Adrenal gland (tissue), 7 donors: ENCODE measurements around a stretch of chr6.

- PRO-cap, 3 experiments, result no peak in any of the 3 experiments
- RAMPAGE, long total RNA, 4 experiments, result no peak in any of the 4 experiments
- RRBS, result no CpG with 5 or more reads among the region's 5 CpGs
Observed at GRCh38 chr6:4381333-4381846, 246.0 kb upstream of the ECI2 start.

DNA sequence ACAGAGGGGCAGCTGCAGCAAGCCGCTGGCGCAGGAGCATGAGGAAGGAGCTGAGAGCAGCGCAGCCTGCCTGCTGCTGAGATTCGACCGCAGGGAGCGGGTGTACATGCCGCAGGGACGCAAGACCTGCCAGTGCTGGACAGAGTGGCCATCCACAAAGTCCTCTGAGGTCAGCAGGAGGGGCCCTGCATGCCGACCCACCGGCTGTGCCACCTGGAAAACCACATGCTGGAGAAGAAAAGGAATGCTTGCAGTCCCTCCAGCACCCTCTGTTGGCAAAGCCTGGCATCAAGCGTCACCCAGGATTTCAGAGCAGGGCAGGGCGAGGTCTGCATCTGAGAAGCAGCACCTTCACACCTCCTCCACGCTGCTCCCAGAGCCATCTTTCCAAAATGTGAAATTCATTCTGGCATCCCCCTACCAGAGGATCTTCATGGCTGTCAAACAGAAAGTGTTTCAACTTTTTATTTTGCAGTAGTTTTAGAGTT, 29.8 kb downstream of the CDYL start:
- PRO-cap, 3 experiments, result peak in 1 of 3 experiments; most common plus-strand start position 421 of the sequence (in 1)
- RAMPAGE, long total RNA, 4 experiments, result no peak in any of the 4 experiments
- RRBS, result no CpG with 5 or more reads among the region's 13 CpGs

DNA sequence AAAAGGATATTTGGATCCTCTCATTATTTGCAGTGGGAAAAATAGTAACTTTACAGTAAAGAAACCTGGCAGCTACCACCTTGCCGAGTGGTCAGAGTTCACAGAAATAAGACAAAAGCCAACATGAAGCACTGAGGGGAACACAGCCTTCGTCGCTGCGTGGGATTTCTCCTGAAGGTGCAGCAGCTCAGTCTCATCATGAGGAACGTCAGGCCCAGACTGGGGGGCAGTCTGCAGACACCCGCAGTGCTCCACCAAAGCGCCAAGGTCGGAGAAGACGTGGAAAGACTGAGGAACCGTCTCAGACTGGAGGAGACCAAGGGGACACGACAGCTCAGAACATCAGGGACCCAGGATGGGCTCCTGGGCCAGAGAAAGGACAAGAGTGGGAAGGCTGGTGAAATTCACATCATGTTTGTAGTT, 59.1 kb downstream of the RPP40 start:
- PRO-cap, 3 experiments, result no peak in any of the 3 experiments
- RAMPAGE, long total RNA, 4 experiments, result no peak in any of the 4 experiments
- RRBS, result no CpG with 5 or more reads among the region's 11 CpGs

DNA sequence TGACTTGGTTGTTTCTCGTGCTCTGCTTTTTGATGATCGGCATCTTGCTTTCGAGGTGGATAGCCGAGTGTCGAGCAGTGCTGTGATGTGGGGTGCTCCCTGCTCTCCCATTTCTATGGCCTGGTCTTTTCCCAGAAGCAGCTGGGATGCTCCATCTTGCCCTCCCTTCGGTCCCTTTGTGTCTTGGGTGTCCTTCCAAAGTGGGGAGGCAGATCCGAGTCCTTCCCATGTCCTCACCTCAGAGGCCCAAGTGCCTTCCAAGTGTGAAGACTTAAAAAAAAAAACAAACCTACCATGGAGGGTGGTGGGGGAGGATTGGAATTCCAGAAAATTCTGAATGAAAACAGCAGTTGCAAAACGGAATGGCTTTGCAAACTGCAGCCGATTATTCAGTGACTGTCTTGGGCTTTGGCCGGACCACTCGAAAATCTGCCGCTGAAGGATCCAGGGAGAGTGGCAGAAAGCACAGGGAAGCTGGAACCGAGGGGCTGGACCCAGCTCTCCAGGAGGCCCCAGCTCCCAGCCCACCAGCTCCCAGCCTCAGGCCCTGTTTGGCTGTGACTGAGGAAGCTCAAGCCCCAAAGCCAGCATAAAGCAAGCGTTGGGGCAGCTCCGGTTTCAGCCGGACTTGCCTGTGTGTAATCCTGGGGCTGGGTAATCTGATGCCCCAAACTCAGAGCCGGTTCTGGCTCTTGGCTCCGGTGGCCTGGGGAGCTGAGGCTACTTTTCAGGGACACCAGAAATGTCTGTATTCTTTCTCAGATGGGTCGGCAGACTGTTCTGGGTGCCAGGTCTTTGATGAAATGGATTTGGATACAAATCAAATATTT, 30.0 kb downstream of the RPP40 start:
- PRO-cap, 3 experiments, result no peak in any of the 3 experiments
- RAMPAGE, long total RNA, 4 experiments, result no peak in any of the 4 experiments
- RRBS, result 8% methylated on average over 2 of the region's 19 CpGs

DNA sequence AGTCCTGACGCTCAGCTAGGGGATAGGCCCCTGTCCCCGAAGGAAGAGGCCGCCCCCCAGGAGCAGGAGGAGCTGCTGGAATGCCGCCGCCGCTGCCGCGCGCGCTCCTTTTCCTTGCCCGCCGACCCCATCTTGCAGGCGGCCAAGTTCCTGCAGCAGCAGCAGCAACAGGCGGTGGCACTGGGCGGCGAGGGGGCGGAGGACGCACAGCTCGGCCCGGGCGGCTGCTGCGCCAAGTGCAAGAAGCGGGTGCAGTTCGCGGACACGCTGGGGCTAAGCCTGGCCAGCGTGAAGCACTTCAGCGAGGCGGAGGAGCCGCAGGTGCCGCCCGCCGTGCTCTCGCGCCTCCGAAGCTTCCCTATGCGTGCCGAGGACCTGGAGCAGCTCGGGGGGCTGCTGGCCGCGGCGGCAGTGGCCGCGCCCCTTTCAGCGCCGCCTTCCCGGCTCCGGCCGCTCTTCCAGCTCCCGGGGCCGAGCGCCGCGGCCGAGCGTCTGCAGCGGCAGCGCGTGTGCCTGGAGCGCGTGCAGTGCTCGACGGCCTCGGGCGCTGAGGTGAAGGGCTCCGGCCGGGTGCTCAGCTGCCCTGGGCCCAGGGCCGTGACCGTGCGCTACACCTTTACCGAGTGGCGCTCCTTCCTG, 608 bp downstream of the PPP1R3G start:
- PRO-cap, 3 experiments, result peak in 3 of 3 experiments; most common plus-strand start position 180 of the sequence (in 2); most common minus-strand start position 134 of the sequence (in 3)
- RAMPAGE, long total RNA, 4 experiments, result no peak in any of the 4 experiments
- RRBS, result 4% methylated on average over 17 of the region's 72 CpGs

DNA sequence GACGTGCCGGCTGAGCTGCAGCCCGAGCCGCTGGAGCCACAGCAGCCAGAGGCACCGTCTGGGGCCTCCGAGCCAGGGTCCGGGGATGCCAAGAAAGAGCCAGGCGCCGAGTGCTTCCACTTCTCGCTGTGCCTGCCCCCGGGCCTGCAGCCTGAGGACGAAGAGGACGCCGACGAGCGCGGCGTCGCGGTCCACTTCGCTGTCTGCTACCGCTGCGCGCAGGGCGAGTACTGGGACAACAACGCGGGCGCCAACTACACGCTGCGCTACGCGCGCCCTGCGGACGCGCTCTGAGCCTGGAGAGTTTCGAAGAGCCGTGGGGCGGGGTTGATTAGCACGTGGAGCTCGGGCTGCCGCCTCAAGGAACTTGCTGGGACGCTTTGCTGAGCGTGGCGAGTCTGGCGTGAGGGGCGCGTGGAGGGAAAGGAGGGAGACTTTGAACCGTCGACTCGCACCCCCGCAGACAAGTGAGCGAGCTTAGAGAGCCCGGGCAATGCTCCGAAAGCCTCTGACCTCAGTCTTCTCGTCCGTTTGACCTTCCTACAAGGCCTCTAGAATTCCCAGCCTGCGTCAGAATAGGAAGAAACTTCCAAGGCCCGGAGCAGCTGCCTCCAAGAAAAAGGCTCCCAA, 1.2 kb downstream of the PPP1R3G start:
- PRO-cap, 3 experiments, result peak in 2 of 3 experiments; most common plus-strand start position 75 of the sequence (in 1); most common minus-strand start position 292 of the sequence (in 1)
- RAMPAGE, long total RNA, 4 experiments, result no peak in any of the 4 experiments
- RRBS, result 17% methylated on average over 15 of the region's 59 CpGs

- PRO-cap, 3 experiments, result no peak in any of the 3 experiments
- RAMPAGE, long total RNA, 4 experiments, result no peak in any of the 4 experiments
- RRBS, result no CpG with 5 or more reads among the region's 7 CpGs
Observed at GRCh38 chr6:5261856-5262209, 520 bp downstream of the FARS2 start.

- PRO-cap, 3 experiments, result no peak in any of the 3 experiments
- RAMPAGE, long total RNA, 4 experiments, result no peak in any of the 4 experiments
- RRBS, result no CpG with 5 or more reads among the region's 13 CpGs
Observed at GRCh38 chr6:5831311-5832192, 175.2 kb downstream of the NRN1 start.

DNA sequence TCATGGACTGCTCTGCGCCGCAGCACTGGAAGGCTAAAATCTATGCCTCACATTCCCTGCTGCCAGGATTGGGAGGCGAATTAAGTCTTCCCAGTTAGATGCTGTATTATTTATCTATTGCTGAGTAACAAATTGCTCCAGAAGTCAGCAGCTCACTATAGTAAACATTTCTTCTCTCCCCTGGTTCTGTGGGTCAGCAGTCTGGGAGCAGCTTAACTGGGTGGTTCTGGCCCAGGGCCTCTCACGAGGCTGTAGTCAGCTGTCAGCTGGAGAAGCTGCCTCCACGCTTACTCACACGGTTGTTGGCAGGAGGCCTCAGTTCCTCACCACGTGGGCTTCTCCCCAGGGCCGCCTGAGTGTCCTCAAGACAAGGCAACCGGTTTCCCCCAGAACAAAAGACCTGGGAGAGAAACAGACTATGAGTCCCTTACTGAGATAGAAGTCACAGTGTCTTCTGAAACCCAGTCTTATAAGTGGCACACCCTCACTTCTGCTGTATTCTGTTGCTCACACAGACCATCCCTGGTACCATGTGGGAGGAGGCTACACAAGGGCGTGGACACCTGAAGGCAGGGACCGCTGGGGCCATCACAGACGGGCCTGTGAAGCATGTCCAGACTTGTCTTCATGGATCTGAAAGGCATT, 101.0 kb downstream of the NRN1 start:
- PRO-cap, 3 experiments, result peak in 1 of 3 experiments; most common plus-strand start position 389 of the sequence (in 1)
- RAMPAGE, long total RNA, 4 experiments, result no peak in any of the 4 experiments
- RRBS, result no CpG with 5 or more reads among the region's 12 CpGs

- PRO-cap, 3 experiments, result no peak in any of the 3 experiments
- RAMPAGE, long total RNA, 4 experiments, result no peak in any of the 4 experiments
- RRBS, result no CpG with 5 or more reads among the region's 1 CpG
Observed at GRCh38 chr6:6688269-6688813, 99.8 kb downstream of the LY86 start.

GRCh38 chr6:6890360-6891000, 217.3 kb upstream of the RREB1 start:
- PRO-cap, 3 experiments, result peak in 3 of 3 experiments; most common plus-strand start chr6:6890822 (in 1); most common minus-strand start chr6:6890732 (in 3)
- RAMPAGE, long total RNA, 4 experiments, result no peak in any of the 4 experiments
- RRBS, result no CpG with 5 or more reads among the region's 8 CpGs

- PRO-cap, 3 experiments, result no peak in any of the 3 experiments
- RAMPAGE, long total RNA, 4 experiments, result no peak in any of the 4 experiments
- RRBS, result no CpG with 5 or more reads among the region's 13 CpGs
Observed at GRCh38 chr6:7156038-7157145, 48.6 kb downstream of the RREB1 start.

DNA sequence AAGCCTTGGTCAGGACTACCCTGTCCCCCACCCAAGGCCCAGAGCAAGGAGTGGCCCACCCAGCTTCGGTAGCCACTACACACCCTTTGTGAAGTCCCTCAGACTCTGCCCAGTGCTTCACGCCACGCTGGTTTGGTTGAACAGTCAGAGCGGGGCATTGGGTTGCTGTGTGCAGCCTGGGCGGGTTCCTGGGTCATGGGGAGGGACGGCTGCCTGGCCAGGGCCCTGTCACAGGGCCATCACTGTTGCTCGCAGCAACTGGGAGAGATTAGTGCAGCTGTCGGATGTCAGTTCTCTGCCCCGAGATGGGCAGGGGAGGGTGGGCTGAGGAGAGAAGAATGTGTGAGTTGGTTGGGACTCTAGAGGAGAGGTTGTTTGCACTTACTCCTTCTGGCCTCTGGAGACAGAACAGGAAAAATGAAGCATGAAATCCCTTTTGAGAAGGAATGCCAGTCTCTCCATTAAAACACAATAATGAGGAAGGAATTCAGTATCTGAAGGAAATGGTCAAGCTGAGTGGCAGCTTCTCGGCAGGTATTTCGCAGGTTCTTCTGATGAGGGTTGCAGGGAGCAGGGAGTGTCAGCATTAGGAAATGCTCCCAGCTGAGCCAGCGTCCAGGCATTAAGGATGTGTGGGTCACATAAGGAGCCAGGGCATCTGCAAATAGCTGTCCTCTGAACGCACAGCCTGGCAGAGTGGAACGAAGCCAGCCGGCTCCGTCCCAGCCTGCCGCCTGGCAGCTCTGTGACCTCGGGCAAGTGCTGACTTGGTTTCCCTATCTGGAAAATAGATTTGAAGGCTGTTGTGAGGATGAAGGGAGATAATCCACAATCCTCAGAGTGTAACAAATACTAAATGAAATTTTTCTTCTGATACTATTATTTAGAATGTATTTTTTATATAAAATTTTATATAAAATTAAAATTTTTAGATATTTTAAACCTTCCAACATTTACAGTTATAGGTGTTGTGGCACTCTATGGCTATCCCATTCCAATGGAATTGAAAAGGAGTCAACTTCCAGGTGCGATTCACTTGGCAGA, 95.8 kb downstream of the SSR1 start:
- PRO-cap, 3 experiments, result peak in 2 of 3 experiments; most common plus-strand start position 271 of the sequence (in 1); most common minus-strand start position 134 of the sequence (in 2)
- RAMPAGE, long total RNA, 4 experiments, result no peak in any of the 4 experiments
- RRBS, result no CpG with 5 or more reads among the region's 19 CpGs

- PRO-cap, 3 experiments, result peak in 3 of 3 experiments; most common plus-strand start chr6:7252502 (in 1); most common minus-strand start chr6:7252505 (in 1)
- RAMPAGE, long total RNA, 4 experiments, result no peak in any of the 4 experiments
- RRBS, result no CpG with 5 or more reads among the region's 5 CpGs
Observed at GRCh38 chr6:7252320-7252637, 60.7 kb downstream of the SSR1 start.

DNA sequence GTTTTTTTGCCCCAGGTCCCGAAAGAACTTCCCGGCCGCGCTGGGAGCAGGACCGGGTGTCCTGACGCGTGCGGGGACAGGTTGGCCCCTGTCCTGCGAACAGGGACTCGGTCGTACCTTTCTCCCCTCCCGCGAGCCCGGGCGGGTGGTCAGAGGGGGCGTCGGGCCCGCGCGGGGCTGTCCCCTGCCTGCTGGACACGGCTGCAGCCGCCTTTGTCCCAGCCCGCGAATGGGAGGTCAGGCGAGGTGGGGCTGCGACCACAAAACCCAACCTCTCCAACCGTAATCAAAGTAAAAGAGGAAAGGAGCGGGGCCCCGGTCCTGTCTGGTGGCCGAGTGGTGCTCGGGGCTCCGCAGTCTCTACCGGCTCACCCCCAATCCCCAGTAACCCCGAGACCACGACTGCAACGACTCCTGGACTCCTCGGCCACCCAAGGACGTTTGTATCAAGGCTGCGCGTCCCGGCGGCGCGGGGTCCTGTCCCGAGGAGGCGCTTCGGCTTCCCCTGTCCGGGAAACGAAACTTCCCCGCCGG, 783 bp downstream of the DSP start:
- PRO-cap, 3 experiments, result peak in 3 of 3 experiments; most common plus-strand start position 289 of the sequence (in 3); most common minus-strand start position 231 of the sequence (in 3)
- RAMPAGE, long total RNA, 4 experiments, result start-site peak on the minus strand in 2 of 4 experiments, centred at positions 226 to 269 of the sequence, 6 to 14 reads per replicate
- RRBS, result 1% methylated on average over 26 of the region's 51 CpGs

GRCh38 chr6:7568970-7569634, 20.9 kb upstream of the SNRNP48 start:
- PRO-cap, 3 experiments, result no peak in any of the 3 experiments
- RAMPAGE, long total RNA, 4 experiments, result no peak in any of the 4 experiments
- RRBS, result no CpG with 5 or more reads among the region's 19 CpGs

DNA sequence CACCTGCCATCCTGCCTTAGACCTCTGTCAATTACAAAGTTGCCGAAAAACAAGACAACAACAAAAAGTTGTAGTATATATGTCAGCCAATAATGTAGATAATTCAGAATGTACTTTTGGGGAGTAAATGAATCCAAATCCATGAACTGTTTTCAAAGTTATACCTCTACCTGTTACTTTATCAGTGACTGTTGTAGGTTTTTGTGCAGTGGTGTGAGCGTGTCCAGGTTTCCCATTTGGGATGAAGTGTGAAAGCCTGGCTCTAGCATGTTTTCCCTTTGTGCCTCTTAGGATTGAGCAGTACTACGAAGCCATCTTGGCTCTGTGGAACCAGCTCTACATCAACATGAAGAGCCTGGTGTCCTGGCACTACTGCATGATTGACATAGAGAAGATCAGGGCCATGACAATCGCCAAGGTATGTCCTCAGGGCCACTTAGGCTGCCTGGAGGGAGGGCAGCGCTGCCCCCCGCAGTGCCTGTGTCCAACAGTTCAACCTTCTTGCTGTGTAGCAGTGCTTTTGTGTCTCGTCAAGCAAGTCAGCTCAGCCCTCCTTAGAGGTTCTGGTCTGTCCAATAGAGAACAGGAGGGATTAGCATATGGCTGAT, 19.7 kb upstream of the SNRNP48 start:
- PRO-cap, 3 experiments, result no peak in any of the 3 experiments
- RAMPAGE, long total RNA, 4 experiments, result no peak in any of the 4 experiments
- RRBS, result no CpG with 5 or more reads among the region's 7 CpGs

GRCh38 chr6:7727101-7727661, 1.3 kb downstream of the BMP6 start:
- PRO-cap, 3 experiments, result no peak in any of the 3 experiments
- RAMPAGE, long total RNA, 4 experiments, result no peak in any of the 4 experiments
- RRBS, result 2% methylated on average over 26 of the region's 60 CpGs

GRCh38 chr6:7975622-7976208, 65.1 kb upstream of the TXNDC5 start:
- PRO-cap, 3 experiments, result no peak in any of the 3 experiments
- RAMPAGE, long total RNA, 4 experiments, result no peak in any of the 4 experiments
- RRBS, result no CpG with 5 or more reads among the region's 8 CpGs

- PRO-cap, 3 experiments, result no peak in any of the 3 experiments
- RAMPAGE, long total RNA, 4 experiments, result no peak in any of the 4 experiments
- RRBS, result no CpG with 5 or more reads among the region's 5 CpGs
Observed at GRCh38 chr6:8100253-8100790, 2.0 kb downstream of the EEF1E1 start.